Duodenum (tissue), 1 donor: ENCODE results near the genes PPP1R12A and LIN7A.

DNA sequence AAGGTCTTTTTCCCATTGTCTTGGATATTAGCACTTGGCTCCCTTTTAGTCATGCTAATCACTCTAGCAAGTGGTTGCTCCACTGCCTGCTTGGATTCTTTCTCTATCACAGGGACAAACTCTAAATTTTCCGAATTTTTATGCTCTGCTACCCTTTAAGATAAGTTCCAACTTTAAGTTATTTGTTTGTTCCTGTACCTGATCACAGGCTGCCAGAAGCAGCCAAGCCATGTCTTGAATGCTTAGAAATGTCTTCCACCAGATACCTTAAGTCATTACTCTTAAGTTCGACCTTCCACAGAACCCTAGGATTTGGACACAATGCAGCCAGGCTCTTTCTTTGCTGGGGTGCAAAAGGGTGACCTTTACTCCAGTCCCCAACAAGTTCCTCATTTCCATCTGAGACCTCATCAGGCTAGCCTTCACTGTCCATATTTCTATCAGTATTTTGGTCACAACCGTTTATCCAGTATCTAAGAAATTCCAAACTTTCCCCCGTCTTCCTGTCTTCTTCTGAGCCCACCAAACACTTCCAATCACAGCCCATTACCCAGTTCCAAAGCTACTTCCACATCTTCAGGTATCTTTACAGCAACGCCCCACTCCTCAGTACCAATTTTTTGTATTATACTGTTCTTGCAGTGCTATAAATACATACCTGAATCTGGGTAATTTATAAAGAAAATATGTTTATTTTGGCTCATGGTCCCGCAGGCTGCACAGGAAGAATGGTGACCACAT is 40.5 kb downstream of the OSBPL8 start:
- PRO-cap, result no peak

GRCh38 chr12:76519682-76520262 is 39.8 kb downstream of the OSBPL8 start:
- PRO-cap, result no peak

- PRO-cap, result no peak
These were observed 80.8 kb downstream of the E2F7 start for GRCh38 chr12:76984527-76985014.

GRCh38 chr12:77726694-77727527 is 103.8 kb upstream of the NAV3 start:
- PRO-cap, result no peak

- PRO-cap, result no peak
These were observed 2.5 kb downstream of the NAV3 start for GRCh38 chr12:77833074-77833721.

DNA sequence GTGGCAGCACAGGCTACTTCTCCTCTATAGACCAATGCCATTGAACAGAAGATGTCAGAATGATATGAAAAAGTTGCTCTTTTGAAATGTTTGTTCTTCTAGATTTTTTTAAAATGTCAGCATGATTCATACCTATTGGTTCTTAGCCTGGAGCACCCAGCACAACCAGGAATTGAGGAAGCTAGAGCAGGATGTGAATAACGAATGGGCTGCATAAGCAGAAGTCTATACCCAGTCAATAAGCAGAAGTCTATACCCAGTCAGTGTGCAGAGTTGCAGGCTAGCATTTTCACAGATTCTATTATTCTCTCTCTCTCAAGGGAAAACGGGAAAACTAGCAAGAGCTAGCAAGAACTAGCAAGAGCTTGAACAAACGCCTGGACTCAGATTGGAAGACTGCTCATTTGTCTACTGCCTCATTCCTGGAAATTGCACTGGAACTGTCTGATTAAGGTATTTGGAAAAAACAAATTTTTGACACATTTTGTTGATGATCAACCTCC is 113.0 kb downstream of the SYT1 start:
- PRO-cap, result no peak

GRCh38 chr12:79711752-79712069 is 20.9 kb upstream of the PAWR start:
- PRO-cap, result no peak

DNA sequence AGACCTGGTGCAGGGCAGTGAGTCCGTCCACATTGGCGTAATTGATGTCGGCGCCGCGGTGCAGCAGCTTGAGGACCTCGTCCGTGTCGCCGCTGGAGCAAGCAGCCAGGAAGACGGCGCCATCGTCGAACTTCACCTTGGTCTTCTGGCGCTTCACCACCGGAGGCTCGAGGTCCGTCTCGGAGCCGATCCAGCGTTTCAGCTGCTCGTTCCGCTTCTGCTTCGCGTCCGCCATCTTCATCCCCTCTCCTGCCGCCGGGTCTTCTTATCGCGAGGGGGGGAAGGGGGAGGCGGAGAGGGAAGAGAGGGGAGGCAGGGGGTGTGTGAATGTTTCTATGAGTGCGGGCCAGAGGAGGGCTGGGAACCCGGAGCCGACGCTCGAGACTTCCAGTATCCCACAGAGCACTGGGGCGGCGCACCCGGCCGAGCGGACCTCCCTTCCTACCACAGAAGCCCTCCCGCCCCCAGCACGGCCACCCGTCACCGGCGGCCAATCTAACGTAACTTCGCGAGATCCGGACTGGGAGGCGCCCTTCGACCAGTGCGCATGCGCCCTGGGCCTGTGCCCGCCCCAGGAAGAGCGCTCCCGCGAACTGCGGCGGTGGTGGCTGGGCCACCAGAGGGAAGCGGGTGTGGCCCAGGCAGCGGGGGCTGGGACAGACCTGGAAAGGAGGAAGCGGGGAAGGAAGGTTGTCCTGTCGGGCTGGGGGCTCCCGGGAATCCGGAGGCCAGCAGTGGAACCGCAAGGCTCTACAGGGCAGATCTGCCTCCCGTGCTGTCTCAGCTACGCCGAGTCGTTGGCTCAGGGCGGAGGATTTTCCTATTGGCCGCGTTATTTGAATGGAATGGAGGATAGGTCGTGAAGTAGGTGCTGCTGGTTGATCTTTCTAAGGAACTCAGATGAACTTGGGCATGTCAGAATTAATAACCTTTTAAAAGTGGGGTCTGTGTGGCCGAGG is at the start of gene PPP1R12A:
TSS of gene PPP1R12A (minus strand) at position 407 of the 959 bp plus-strand sequence.
- PRO-cap, result bidirectional peak, plus-strand start at position 659 of the sequence, minus-strand start at position 443 of the sequence

GRCh38 chr12:80149441-80150249 is 50.3 kb downstream of the OTOGL start:
- PRO-cap, result no peak

DNA sequence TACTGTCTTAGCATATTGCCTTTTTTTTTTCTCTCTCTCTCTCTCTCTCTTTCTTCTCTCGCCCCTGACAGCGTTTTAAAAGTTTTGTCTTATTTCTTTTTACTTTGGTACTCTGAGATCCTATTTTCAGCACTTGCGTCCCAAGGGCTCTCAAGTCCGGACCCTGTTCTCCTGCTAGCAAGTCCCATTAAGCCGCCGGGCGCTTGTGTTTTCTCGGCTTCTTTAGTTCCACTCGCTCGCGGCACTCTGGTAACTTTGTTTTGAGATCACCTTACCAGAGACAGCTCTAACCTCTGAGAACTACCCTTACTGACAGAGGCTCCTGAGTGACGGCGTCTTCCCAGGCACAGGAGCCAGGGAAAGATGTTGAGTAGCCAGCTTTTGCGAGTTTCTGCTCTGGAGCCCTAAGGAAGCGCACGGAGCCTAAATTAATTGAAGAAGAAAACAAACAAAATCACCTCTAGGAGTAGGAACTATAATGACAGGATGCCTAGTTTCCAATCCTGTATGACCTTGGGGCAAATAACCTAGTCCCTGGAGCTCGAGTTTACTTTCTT is 2.6 kb upstream of the MYF5 start:
- PRO-cap, result no peak

DNA sequence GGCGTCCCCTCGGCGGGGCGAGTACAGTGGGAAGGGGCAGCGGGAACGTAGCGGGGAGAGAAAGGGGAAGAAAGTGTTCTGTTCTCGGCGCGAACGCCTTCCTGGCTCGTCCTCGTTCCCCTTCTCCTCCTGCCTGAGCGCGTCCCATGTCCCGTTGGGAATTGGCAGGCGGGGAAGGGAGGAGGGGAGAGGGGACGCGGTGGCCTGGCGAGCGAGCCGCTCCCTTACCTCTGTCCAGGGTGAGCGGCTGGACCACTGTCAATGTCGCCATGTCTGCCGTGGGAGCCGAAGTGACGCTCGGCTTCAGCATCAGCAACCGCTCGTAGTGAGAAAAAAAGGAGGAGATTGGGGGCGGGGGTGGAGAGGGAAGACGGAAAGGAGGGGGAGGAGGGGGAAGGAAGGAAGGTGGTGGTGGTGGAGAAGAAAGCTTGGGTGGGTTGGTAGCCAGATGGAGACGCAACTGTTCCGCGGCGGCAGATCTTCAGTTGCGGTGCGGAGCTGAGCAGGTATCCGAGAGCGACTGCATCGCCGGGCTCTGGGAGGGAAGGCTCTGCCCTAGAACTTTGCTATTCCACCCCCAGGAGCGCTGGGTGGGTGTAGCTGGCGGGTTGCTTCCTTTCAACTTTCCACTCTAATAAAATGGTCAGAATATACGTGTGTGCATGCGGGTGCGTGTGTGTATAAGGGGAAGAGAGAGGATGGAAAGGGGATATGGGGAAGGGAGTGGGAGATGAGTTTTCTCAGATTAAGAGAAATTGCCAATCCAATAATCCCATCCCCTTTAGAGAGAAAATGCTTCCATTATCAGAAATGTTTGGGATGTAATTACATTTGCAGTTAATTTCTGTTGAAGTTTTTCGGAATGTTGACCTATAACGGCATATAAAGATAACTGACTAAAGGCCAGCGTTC is at the start of gene LIN7A:
TSS of gene LIN7A (minus strand) at position 522 of the 912 bp plus-strand sequence.
- PRO-cap, result no peak

DNA sequence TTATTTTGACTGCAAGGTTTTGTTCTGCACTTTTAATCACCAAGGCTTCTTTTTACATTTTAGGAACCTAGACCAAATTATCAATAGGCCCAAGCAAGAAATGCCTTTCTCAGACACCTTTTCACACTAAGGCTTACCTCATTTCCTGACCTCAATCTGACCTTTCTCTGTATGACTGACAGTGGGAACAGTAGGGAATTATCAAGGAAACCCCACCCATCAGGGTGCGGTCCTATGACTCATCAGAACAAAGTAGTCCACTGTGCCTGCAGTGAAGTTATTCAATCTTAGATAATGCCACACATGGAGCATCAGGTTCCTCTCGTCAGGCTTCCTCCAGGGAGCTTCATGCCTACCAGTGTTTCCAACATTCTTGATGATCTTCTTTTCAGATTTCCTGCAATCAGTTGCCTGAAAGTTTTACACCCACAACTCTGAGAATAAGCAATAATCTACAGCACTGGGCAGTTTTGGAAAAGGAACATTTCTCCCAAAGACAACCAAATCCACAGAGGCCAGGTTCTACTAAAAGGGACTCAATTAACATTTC is 36.0 kb upstream of the TMTC2 start:
- PRO-cap, result no peak

- PRO-cap, result no peak
These were observed 222.9 kb downstream of the SLC6A15 start for GRCh38 chr12:84689479-84690240.

DNA sequence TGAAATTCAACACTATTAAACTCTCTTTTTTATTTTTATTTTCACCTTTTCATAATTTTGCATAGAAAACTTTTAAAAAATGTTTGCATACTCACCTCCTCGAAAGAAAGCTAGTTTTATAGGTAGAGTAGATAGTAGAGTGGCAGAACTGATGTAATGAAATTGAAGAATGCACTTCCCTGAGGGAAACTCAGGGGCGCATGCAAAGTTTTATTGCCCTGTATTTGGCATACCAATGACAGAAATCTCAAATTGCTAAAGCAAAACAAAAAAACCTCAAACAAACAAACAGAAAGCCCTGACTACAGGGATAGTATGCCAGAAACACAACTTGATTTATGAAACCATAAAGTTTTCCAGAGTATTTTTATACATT is 1.9 kb downstream of the RASSF9 start:
- PRO-cap, result no peak

- PRO-cap, result no peak
These were observed 191.8 kb downstream of the KITLG start for GRCh38 chr12:88388430-88388983.

- PRO-cap, result no peak
These were observed 332.7 kb downstream of the DUSP6 start for GRCh38 chr12:89019394-89020131.

GRCh38 chr12:89192447-89192957 is 159.8 kb downstream of the DUSP6 start:
- PRO-cap, result no peak

DNA sequence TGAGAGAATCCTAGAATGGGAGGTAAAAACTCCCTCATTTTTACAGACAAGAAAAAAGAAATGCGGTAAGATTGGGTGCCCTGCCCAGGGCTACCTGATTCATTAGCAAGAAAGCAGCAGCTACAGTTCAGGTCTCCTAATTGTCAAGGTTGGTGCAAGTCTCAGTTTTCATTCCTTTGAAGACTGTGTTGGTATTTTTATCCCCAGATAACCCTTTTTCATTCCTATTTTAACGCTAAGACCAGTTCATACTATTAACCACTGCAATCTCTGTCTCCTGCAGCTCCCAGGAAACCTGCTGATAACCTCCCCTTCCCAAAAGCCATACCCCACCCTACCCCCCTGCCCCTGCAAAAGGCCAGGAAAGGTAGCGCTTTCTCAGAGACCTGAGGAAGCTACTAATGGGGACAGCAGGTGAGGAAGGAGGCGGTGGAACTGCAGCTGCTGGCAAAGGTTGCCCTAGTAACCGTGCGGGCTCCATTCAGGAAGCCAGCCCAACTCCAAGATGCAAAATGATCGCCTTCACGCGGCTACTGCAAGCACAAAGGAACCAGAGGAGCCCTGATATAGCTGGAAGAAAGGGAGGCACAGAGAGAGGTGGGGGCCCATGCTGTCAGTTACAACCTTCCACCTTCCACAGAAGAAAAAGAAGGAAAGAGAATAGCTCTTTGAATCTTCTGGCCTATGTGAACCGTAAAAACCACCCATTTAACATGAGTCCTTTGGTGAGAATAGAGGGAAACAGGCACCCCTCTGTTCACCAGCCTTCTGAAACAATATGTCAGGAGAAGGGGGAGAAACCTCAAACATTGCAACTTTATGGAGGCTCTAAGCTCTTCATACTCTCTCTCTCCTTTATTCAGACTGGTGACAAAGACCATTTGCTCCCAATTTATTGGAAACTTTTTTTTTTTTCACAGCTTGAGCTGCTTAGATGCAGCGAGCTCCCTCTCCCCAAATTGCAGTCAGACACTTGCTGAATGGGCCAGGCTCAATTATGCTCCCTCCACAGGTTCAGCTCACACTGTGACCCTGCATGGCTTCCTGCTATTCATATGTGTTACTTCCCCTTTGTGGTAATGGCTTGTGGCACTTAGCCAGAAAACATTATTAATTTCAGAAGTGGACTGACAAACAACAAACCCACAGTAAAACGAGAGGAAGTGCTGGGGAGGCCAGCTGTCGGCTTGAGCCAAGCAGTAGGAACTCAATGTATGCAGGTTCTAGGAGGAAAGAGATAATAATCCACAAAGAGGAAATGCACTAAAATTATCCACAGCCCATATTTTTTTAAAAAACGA is 6.4 kb downstream of the DUSP6 start:
- PRO-cap, result no peak

DNA sequence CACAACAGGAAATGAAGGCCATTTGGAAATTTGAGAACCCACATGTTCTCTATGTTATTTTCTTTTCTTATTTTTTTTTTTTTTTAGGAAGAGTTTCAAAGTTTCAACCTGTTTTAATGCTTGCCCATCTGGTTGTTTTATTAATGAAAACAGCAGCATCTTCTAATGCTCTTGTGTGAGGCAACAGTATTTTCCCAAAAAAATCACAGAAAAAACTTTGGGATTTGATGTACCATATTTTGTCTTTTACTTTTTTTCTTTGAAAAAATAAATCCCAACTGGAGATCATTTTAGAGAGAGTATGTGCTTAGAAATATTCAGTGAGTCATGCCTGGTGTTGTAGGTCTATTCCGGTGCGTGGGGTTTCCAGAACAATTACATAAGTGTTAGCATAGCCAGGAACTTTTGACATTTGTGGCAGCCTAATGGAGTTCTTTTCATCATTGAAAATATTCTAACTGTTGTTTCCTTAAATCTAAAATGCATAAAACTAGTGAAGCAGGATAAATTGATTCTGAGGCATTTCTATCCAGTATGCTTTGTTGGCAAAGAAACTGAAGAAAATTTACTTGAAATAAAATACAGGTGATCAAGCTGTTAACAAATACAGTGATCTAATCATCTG is 21.8 kb upstream of the DUSP6 start:
- PRO-cap, result no peak

DNA sequence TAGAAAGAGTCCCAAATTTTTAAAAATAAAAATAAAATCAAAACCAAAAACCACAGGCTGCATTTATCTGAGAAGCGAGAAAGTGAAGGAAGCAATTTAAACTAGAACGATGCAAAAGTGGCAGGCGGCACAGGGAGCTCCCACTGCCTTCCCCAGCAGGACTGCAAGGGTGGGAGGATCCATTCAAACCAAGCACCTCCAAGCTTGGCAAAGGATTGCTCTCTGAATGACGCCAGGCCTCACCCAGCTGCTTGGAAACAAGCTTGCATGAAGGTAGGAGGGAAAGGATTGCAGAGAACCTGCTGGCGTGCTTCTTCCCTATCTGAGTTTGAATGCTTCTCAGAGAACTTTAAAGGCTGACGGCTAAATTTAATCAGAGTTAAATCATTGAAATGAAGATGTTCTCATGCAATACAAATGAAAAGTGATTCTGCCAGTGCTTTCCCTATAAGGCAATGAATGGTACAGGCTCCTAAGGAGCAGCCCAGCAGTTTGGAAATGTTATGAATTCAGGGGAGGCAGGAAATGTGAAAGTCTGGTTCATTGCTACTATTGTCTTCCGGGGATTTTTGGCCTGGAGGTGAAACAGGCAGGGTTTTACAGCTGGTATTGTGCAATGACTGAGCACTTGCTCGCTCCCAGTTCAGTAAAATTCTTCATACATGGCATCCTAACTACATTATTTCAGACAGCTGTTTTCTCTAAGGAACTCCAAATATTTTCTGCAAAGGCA is 31.8 kb upstream of the DUSP6 start:
- PRO-cap, result no peak